H7 (cell line): ENCODE measurements around a stretch of chr21.

- RAMPAGE, long total RNA: no peak
Observed at GRCh38 chr21:42527201-42528411, 14.0 kb downstream of the SLC37A1 start.

- RAMPAGE, long total RNA: no peak
Observed at GRCh38 chr21:42530194-42530521, 16.5 kb downstream of the SLC37A1 start.

- RAMPAGE, long total RNA: no peak
Observed at GRCh38 chr21:42535367-42535843, 21.8 kb downstream of the SLC37A1 start.

DNA sequence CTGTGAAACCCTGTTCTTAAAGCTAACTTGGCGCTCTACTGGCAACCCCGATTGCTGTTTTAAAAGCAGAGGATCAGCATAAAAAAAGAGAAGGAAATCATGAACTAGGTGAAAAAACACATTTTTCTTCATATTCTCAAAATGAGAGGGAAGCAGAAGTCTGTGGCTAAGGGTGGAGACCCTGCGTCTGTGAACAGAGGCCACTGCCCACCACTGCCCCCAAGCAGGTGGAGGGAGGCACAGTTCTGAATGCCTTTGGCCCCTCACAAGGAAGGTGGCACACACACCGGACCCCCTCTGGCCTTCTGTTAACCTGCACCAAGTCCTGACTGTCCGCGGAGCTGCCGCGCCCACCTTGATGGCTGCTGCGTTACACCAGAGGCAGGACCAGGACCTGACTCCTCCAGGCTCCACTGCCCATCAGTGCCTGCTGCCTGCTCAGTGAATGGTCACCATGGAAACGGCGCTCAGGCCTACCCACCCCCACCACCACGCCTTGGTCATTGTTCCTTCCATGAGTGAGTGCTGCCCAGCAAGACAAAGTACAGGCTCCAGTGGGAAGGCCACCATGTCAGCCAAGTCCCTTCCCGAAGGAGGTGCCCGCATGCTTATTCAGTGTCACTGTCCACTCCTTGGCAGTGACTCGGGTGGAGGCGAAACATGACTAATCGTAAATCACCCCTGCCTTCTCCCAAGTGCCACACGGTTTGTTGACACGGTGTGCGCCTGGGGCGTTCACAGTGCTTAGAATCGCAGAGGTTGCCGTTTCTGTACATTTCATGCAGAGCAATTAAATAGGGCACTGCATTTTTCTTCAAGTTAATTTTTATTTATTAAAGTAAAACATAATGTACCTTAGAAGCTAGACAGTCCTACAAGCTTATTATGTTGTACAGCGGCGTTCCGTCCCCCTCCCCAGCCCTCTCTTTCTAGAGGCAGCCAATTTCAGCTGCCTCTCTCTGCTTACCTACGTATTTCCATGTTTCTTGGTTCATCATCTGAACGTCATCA lies 57.3 kb downstream of the SLC37A1 start:
- RAMPAGE, long total RNA: no peak

DNA sequence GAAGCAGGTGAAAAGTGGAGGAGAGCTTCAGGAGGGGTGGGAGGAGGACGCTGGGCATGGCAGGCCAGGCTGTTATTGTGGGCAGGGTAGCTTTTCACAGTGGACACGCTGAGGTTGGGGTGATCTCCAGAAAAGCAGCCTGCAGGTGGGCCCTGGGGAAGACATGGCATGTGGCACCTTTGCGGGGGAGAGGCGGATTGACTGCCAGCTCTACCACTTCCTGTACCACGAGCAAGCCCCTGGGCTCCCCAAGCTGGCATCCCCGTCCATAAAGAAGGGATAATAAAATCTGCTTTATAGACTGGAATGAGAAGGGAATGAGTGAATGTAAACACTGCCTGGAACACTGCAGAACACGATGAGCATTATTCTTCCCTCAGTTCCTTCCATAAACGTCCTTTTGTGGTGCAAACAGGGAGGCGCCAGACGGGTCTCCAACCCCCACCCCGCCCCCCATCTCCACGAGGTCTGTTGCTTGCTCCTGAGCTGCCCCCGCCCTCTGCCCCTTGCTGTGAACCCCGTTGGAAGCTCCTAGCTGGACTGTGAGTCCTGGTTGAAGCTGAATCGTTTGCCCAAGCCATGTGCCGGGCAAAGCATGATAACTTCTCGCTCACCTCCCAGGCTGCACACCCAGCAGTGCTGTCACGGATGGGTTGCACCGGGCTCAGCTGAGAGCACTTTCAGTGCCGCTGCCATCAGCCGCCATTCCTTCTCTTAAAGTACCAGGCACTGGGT lies 2.1 kb downstream of the PDE9A start:
- RAMPAGE, long total RNA: no peak

DNA sequence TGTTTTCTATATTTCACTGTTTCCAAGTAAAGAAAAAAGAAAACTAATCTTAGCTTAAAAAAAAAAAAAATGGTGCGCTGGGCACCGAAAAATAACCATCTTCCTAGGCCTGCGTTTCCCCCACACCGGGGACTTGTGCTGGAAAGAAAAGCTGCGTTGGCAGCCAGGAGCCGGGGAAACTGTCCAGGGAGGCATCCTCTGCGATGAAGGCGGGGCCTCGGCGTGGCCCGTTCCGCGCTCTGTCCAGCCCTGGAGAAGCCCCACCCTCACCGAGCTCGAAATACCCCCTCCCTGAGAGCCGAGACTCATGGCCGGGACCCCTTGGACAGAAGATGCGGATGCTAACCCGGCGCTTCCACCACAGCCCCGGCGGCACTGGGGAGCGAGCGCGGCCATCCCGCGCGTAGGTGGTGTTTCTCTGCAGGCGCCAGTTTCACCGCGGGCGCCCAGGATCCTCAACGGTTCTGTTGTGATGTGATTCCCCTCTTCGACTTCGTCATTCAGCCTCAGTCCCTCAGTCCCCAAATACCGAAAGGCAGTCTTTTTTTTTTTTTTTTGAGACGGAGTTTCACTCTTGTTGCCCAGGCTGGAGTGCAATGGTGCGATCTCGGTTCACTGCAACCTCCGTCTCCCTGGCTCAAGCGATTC lies 31.6 kb downstream of the PDE9A start:
- RAMPAGE, long total RNA: no peak

DNA sequence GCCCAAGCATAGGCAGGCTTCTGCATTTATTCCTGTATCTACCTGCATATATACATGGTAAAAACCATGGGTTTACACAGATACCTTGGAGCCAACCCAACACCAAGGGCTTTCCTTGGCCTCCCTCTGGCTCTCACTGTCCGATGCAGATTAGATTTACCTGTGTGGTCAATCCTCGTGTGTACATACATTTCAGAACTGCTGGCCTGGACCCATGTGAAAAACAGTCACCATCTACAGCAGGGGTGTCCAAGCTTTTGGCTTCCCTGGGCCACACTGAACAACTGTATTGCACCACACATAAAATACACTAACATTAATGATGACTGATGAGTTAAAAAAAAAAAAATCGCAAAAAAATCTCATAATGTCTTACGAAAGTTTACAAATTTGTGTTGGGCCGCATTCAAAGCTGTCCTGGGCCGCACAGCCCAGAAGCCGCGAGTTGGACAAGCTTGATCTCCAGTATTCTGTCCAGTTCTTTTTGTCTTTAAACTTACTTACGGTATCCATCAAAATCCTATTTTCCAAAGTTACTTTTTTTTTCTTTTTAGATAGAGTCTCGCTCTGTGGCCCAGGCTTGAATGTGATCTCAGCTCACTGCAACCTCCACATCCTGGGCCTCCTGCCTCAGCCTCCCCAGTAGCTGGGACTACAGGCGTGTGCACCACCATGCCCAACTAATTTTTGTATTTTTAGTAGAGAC lies 43.5 kb downstream of the WDR4 start:
- RAMPAGE, long total RNA: no peak

DNA sequence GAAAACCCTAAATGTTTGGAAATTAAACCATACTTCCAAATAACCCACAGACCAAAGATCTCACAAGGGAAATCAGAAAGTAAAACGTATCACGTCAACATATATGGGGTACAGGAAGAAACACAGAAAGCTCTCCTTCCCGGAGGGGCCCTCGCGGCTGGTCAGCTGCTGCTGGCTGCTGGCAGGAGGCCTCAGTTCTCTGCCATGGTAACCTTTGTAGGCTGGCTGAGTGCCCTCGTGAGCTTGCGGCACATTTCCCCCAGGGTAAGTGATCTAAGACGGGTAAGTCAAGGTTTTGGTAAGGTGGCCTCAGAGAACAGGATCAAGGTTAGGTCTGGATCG lies 34.1 kb downstream of the WDR4 start:
- RAMPAGE, long total RNA: no peak

DNA sequence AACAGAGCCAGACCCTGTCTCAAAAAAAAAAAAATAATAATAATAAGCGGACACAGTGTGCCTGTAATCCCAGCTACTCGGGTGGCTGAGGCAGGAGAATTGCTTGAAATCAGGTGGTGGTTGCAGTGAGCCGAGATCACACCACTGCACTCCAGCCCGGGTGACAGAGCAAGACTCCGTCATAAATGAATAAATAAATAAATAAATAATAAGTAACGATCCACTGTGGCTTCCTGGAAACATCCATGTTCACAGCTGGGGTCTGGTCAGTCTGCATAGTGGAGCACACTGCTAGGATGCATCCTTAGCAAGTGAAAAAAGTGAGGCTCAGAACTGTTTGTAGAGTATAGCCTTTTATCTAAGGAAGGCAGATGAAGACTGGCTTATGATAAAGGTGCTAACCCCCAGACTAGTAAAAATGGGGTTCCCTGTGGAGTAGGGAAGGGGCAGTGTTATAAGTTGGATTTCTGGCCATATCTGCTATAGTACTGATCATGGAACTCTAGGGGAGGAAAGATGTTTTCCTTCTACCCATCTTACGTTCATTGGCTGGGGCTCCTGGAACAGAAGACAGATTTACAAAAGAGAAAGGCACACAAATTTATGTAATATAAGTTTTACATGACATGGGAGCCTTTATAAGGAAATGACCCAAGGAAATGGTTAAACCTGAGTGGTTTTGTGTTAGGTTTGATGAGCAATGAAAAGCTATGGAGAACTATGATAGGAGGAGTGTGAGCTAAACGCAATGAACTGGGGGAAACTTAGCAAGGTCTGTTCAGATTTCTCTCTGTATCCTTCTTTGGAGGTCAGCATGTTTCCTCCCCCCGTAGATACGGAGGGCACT lies 15.9 kb downstream of the PKNOX1 start:
- RAMPAGE, long total RNA: no peak

DNA sequence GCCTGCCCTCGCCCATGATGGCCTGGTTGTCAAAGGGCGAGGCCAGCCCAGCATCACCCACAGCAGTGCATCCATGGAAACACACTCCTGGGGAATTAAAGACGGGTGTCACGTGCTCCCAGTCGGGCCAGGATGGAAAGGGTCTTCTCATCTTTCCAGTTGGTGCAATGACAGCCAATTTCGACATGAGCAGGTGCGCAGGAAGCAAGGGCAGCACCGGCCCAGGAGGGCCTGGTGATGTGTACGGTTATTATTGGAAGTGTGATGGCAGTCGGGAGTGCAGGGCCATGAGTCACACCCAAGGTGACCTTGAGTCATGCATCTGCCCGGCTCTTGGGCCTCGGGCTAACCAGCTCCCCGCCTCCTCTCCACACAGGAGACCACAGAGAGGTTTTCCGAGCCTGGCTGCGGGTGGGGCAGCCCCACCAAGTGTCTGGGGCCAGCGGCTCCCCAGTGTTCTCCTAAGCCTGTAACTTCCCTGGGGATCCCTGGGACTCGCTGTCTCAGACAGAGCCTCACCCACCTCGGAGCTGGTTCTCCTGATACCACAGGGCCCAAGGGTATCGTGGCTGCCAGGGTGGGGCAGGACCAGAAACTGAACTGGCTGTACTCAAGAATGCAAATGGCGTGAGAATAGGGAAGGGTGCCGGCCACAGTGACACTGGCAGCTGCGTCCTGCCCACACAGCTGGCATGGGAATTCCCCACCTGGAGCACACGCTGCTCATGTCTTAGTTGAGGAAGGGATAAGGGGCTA lies 119.8 kb downstream of the SIK1 start:
- RAMPAGE, long total RNA: no peak

GRCh38 chr21:43341309-43342098 lies 85.4 kb downstream of the SIK1 start:
- RAMPAGE, long total RNA: no peak

DNA sequence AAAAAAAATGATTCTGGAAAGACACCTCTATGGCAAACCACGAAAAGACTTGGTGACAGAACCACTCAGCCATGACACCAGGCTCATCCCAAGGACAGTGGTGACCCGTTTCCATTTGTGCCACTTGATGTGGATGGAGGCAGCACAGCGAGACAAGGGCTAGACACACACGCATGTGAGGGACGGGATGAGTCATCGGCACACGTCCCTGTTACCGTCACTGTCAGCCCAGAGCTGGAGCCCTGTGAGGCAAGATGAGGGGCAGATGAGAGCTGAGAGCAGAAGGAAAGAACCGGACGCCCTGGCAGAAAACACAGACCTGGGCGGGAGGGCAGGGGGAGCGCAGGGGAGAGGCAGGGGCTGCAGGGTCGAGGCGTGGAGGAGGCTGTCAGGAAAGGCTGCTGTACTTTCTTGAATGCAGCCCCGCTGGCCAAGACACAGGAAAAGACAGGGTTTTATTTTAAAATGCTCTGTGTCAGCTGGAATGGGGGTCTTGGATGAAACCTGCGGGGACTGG lies 57.8 kb downstream of the SIK1 start:
- RAMPAGE, long total RNA: no peak

- RAMPAGE, long total RNA: no peak
Observed at GRCh38 chr21:43721944-43722808, 3.2 kb downstream of the PDXK start.

- RAMPAGE, long total RNA: no peak
Observed at GRCh38 chr21:43810696-43811251, 21.4 kb downstream of the RRP1 start.

GRCh38 chr21:43893408-43894414 lies 28.7 kb downstream of the AGPAT3 start:
- RAMPAGE, long total RNA: no peak

DNA sequence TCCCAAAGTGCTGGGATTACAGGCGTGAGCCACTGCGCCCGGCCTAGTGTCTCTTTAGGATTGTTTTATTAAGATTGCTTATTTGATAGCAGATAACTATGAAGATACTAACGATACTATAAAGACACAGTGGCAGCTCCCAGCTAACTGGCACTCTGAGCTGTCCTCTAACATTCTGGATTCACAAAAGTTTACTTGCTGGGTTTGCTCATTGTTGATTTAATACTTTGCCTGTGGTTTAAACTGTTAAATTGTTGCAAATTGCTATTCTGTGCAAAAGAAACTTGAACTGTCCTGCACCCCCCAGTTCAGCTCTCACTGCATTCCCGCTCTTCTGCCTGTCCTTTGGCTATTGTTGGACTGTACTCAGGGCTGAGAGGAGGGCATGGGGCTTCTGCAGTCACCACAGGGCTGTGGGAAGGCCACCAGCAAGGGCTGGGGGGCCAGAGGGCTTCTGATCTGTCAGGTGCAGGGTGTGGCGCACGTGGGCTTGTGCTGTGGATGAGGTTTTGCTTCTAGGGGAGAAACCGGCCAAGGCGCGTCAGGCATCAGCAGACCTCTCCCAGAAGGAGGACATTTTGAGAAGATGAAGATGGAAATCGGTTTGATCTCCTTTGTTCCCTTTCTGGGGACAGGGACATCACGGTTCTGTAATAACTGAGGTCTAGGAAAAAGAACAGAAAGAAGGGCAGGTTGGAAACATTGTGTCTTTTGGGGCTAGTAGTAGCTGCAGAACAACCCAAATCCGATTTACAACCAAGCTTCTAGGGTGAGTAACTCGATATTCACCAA lies 40.6 kb downstream of the AGPAT3 start:
- RAMPAGE, long total RNA: no peak

GRCh38 chr21:43938693-43939471 lies 73.2 kb upstream of the TRAPPC10 start:
- RAMPAGE, long total RNA: no peak

DNA sequence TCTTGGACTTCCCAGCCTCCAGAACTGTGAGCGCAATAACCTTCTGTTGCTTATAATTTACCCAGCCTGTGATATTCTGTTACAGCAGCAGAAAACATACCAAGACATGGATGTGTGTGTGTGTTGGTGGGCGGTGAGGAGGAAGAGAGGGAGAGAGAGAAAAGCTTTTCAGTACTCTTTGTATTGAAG lies 23.1 kb downstream of the TRAPPC10 start:
- RAMPAGE, long total RNA: no peak

GRCh38 chr21:44089134-44090210 lies 17.7 kb upstream of the PWP2 start:
- RAMPAGE, long total RNA: no peak

- RAMPAGE, long total RNA: no peak
Observed at GRCh38 chr21:44196102-44197014, 44.4 kb downstream of the ICOSLG start.